Epithelial cell of alveolus of lung (primary cell): Measurements from ENCODE around the genes EEIG2, GPSM2 and MYBPHL.

- RAMPAGE, long total RNA = no peak
- RRBS = under 1% methylated on average over 21 of the region's 110 CpGs
These were observed at the start of gene EEIG2 for GRCh38 chr1:108559579-108560698. EEIG2 (plus strand) TSS chr1:108560100.

GRCh38 chr1:108621913-108622519 lies 38.9 kb downstream of the HENMT1 start:
- RAMPAGE, long total RNA = no peak
- RRBS = no CpG with 5 or more reads among the region's 11 CpGs

DNA sequence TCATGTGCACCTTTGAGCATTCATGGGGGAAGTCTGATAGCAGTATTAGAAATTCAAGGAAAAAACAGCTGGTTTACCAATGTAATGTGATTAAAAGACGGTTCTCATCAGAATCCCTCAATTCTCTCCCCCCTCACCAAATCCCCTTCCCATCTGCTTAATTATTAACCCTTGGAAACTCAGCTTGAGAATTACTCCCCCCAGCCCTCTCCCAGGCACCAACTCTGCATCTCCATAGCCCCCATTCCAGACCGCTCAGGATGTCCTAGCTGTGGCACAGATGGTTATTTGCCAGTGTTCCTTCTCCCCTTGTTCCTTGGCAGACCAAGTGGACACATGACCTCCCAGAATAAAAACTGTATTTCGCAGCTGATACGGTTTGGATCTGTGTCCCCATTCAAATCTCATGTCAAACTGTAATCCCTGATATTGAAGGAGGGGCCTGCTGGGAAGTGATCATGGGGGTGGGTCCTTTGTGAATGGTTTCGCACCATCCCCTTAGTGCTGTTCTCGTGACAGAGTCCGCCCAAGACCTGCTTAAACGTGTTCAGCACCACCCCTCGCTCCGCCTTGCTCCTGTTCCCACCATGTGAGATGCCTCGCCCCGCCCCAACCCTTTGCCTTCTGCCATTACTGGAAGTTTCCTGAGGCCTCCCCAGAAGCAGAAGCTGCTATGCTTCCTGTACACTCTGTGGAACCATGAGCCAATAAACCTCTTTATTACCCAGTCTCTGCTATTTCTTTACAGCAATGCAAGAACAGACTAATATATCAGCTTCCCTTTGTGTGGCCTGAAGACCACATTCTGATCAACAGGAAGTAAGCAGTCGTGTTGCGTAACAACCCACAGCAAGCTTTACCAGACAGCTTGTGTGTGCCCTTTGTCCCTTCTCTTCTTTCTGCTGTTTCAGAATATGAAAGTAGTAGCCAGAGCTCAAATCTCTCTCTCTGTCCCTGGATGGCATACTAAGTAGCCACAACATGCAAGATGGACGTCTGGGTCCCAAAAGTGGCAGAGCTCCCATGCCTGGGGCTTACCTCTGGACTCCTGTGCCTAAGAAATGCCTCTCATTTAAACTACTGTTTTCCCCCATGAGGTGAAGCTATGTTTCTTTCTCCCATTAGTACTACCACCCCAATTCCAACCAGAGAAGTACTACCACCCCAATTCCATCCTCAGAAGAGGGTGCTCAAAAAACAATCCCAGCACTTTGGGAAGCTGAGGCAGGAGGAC lies 14.3 kb downstream of the HENMT1 start:
- RAMPAGE, long total RNA = no peak
- RRBS = no CpG with 5 or more reads among the region's 15 CpGs

DNA sequence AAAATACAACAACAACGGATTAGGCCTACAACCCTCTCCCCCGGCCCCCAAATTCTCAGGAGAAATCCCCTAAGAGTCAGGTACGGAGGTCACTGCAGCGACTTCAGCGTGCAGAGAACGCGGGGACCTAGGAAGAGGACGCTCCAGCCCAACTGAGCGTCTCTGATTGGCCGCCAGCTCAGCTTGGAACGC lies 130 bp upstream of the PRPF38B start:
- RAMPAGE, long total RNA = no peak
- RRBS = no CpG with 5 or more reads among the region's 11 CpGs

DNA sequence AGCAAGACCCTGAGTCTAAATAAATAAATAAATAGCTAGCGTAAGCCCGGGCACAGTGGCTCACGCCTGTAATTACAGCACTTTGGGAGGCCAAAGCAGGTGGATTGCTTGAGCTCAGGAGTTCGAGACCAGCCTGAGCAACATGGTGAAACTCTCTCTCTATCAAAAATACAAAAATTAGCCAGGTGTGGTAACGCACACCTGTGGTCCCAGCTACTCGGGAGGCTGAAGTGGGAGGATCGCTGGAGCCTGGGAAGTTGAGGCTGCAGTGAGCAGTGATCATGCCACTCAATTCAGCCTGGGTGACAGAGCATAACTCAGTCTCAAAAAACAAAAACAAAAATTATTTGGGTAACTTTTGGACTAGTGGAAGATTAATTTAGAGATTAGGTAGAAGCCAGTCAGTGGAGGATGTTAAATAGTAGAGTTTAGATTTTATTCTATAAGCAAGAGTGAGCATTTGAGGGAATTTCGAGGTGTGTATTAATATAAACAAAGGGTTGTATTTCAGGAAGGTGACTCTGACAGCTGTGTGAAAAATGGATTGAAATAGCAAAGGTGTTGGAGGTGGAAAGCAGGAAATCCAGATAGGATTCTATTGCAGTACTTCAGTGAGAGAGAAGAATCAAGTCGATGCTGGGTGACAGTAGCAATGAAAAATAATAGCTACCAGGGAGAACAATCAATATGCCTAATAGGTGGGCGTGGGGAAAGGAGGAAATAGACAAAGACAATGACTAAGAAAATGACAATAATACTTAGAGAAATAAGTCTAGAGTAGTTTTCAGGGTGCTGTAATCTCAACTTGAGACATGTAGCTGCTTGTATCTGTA lies 2.2 kb downstream of the STXBP3 start:
- RAMPAGE, long total RNA = no peak
- RRBS = no CpG with 5 or more reads among the region's 10 CpGs

DNA sequence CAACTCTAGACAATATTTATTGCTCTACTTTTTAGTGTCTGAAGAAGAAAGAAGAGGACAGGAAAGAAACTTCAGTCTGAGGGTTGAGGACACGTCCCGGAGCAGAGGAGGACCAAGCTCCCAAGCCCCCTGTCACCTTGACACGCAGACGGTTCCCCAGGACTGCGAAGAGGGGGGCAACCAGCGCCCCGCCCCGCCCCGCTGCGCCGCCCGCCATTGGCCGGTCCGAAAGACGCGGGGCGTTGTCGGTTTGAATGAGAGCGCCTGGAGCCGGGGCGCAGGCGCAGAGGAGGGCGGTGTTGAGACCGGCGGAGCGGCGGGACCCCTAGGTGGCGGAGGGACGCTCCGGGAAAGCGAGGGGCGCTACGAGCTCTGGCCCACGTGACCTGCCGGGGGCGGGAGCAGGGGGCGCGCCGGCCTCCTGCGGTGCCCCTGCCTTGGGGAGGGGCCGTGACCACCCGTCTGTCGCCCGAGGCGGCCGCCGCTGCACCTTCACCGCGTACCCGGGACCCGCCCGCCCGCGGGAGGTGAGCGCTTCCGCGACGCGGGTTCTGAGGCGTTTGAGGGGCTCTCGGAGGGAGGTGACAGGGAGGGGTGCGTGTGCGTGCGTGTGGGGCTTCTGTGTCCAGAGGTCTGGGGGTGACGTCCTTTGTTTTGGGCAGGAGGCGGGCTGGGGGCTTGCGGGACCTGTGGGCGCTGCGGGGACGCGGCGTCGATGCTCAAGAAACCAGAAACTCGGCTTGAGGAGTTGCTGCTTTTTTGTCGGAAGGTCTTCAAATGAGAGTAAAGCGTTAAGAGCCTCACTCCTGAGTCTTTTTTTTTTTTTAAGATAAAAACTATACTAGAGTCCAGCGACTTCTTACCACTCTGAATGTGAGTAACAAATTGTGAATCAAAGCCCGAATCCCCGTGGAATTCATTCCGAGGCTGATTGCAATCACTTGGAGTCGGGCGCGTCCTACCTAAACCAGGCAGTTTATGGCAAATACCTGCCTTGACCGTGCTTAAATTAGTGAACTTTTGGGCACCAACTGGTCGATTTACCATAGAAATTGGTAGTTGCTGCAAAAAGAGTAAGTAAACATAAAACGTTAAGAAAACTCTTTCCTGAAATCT lies at the start of gene GPSM2:
GPSM2 (plus strand) TSS at position 284 of the 1,116 bp plus-strand sequence.
- RAMPAGE, long total RNA = no peak
- RRBS = 2% methylated on average over 29 of the region's 86 CpGs

GRCh38 chr1:108888784-108889447 lies 12.1 kb downstream of the GPSM2 start:
- RAMPAGE, long total RNA = no peak
- RRBS = no CpG with 5 or more reads among the region's 6 CpGs

DNA sequence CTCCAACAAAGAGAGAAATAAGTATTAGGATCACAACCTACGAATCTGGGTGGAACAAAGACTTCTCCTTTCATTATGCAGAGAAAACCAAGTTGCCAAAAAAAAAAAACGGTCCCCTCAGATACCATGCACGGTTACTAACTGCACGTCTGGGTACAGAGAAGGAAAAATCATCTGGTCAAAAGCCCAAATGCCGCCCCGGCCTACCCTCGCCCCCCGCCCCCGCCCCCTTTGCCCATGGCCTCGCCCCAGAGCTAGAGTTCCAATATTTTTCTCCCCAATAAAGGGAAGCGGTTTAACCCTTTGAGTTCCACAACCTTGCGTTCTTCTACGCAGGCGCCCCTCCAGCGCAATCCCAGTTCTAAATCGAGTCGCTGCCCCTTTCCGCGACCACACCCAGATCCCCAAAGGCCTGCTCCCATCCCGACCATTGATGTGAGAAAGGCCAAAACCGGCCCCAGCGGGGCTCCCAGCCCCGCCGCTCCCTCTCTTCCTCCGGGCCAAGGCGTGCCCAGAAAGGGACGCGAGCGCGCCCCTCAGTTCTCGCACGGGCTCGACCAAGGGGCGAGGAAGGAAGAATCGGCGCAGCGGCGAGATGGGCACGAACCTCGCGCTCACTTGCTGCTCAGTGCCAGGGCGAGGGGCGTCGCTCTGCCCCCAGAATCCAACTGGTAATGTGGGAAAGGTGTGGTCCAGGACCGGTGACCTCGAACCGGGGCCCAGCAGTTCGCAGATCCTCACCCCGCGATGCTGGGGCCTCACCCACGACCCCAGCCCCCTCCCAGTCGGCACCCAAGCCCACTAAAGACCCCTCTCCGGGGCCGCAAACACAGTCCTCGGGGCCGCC lies 766 bp downstream of the WDR47 start:
- RAMPAGE, long total RNA = no peak
- RRBS = 2% methylated on average over 7 of the region's 56 CpGs

- RAMPAGE, long total RNA = no peak
- RRBS = no CpG with 5 or more reads among the region's 10 CpGs
These were observed 26.9 kb upstream of the SARS1 start for GRCh38 chr1:109186720-109187259.

DNA sequence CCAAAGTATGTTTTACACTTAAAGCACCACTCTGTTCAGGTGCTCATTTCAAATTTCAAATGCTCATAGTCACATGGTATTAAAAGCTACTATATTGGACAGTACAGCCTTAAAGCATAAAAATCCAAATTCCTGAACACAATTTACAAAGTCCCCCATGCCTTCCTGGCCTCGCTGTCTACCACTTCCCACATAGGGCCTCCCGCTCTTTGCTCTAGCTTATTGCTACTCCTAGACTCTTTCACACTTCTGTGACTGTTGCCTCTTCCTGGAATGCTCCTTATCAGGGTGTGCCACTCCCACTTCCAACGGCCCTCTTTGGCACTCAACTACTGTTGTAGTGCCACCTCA lies 4.7 kb downstream of the SARS1 start:
- RAMPAGE, long total RNA = no peak
- RRBS = no CpG with 5 or more reads among the region's 3 CpGs

DNA sequence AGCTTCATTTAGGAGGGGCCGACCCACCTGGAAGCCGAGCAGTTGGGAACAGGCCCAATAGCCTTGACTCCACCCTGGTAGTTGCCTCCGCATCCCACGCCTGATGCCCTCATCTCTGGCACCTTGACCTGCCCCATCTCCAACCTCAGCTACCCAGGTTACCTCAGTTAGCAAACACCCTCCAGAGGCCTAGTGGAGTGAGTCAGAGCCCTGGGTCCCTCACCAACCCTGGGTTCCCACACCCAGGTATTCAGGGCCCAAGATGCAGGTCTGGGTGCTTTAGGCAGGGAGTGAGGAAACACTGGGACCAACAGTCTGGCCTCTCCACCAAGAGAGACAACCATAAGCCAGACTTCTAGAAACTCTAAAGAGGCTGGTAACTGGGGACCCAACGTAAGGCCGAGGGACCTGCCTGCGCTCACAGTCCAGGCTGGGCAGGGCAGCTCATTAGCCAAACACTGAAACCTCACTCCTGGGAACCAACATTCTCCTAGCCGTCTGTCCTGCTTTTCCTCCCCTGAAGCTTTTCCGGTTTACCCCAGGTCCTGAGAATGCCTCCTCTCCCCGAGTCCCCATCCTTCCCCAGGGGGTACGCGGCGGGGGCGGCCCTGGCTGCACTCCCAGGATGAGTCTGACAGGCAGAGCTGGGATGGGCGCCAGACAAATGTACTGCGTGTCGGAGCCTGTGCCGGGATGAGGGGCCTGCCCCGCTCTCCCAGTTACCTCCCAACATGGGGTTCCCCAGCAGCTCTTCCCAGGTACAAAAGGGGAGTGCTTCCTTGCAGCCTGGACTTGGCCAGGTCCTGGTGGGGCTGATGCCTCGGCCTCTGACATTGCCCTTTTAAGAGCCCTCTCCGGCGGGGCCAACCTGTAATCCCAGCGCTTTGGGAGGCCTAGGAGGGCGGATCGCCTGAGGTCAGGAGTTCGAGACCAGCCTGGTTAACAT lies 8.9 kb upstream of the CELSR2 start:
- RAMPAGE, long total RNA = no peak
- RRBS = no CpG with 5 or more reads among the region's 26 CpGs

- RAMPAGE, long total RNA = no peak
- RRBS = no CpG with 5 or more reads among the region's 50 CpGs
These were observed 2.6 kb downstream of the CELSR2 start for GRCh38 chr1:109251624-109252752.

DNA sequence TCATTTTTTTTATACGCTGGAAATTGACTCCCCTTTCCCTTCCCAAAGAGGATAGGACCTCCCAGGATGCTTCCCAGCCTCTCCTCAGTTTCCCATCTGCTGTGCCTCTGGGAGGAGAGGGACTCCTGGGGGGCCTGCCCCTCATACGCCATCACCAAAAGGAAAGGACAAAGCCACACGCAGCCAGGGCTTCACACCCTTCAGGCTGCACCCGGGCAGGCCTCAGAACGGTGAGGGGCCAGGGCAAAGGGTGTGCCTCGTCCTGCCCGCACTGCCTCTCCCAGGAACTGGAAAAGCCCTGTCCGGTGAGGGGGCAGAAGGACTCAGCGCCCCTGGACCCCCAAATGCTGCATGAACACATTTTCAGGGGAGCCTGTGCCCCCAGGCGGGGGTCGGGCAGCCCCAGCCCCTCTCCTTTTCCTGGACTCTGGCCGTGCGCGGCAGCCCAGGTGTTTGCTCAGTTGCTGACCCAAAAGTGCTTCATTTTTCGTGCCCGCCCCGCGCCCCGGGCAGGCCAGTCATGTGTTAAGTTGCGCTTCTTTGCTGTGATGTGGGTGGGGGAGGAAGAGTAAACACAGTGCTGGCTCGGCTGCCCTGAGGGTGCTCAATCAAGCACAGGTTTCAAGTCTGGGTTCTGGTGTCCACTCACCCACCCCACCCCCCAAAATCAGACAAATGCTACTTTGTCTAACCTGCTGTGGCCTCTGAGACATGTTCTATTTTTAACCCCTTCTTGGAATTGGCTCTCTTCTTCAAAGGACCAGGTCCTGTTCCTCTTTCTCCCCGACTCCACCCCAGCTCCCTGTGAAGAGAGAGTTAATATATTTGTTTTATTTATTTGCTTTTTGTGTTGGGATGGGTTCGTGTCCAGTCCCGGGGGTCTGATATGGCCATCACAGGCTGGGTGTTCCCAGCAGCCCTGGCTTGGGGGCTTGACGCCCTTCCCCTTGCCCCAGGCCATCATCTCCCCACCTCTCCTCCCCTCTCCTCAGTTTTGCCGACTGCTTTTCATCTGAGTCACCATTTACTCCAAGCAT lies 8.3 kb downstream of the PSRC1 start:
- RAMPAGE, long total RNA = no peak
- RRBS = 40% methylated on average over 3 of the region's 26 CpGs

DNA sequence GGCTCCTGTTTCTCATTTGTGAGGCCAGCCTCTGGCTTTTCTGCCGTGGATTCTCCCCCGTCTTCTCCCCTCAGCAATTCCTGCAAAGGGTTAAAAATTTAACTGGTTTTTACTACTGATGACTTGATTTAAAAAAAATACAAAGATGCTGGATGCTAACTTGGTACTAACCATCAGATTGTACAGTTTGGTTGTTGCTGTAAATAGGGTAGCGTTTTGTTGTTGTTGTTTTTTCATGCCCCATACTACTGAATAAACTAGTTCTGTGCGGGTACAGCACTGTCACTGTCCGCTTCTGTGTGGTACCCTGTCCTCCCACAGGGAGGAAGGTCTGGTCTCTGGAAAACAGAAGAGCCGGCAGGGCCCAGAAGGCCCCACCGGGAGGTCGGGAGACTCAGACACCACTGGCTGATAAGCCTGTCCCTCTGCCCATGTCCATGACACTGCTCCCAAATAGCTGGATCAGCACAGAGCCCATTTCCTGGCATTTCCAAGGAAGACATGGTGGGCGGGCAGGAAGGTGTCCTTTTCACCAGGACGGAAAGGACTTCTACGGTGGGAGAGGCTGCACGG lies 7.4 kb downstream of the PSRC1 start:
- RAMPAGE, long total RNA = no peak
- RRBS = no CpG with 5 or more reads among the region's 12 CpGs

GRCh38 chr1:109305723-109306492 lies 903 bp downstream of the MYBPHL start:
- RAMPAGE, long total RNA = no peak
- RRBS = no CpG with 5 or more reads among the region's 12 CpGs

DNA sequence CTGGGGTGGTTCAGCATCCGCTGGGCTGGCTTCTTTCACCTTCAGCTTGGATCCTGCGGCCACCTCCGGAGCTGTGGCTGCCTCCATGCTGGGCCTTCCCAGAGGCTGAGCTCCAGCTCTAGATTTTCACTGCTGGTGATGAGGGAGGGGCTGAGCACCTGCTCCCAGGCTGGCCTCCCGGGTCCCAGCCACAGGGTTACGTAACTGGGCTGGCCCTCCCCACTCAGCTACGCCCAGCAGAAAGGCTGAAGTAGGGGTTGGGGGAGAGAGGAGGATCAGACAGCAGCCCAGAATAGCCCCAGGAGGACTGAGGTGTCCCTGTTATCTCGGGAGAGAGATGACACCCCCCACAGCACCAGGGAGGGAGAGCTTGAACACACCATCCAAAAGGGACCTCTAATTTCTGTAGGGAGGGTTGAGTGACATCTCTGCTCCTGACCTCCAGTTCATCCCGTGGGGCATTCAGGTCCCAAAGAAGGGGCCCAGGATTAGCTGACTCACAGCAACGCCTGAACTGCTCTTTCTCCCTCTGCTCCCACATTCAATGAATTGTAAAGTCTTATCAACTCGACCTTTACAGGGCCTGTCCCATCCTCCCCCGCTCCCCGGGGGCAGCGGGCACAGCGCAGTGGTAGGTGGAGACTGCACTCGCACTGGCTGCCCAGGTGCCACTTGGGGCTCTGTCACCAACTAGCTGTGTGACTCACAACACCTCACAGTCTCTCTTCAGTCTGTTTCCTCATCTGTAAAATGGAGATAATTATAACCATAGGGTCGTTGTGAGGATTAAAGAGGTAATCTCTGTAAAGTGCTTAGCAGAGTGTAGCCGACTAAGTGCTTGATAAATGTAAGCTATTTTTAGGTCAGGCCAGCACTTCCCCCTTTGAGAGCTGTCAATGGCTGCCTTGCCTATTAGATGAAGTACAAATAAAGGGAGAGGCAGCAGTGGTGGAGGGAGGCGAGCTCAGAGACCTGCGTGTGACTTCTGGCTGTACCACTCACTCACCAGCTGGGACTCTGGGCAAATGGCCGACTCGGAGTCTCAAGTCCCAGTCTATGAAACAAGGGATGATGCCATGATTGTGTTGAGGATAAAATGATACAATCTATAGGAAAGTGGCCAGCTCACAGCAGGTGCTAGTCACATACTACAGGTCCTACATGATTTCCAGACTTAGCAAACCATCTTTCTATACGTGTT lies at the start of gene MYBPHL:
MYBPHL (minus strand) TSS at position 107 of the 1,201 bp plus-strand sequence.
- RAMPAGE, long total RNA = no peak
- RRBS = no CpG with 5 or more reads among the region's 22 CpGs

GRCh38 chr1:109309549-109310852 lies 3.2 kb upstream of the MYBPHL start:
- RAMPAGE, long total RNA = no peak
- RRBS = no CpG with 5 or more reads among the region's 15 CpGs

GRCh38 chr1:109350416-109351171 lies 43.8 kb upstream of the MYBPHL start:
- RAMPAGE, long total RNA = no peak
- RRBS = no CpG with 5 or more reads among the region's 6 CpGs

GRCh38 chr1:109535892-109536777 lies 3.5 kb upstream of the GPR61 start:
- RAMPAGE, long total RNA = no peak
- RRBS = no CpG with 5 or more reads among the region's 7 CpGs

- RAMPAGE, long total RNA = no peak
- RRBS = no CpG with 5 or more reads among the region's 6 CpGs
These were observed 27.4 kb downstream of the GNAT2 start for GRCh38 chr1:109591814-109592637.